Measurements from ENCODE around the gene ANKUB1.

DNA sequence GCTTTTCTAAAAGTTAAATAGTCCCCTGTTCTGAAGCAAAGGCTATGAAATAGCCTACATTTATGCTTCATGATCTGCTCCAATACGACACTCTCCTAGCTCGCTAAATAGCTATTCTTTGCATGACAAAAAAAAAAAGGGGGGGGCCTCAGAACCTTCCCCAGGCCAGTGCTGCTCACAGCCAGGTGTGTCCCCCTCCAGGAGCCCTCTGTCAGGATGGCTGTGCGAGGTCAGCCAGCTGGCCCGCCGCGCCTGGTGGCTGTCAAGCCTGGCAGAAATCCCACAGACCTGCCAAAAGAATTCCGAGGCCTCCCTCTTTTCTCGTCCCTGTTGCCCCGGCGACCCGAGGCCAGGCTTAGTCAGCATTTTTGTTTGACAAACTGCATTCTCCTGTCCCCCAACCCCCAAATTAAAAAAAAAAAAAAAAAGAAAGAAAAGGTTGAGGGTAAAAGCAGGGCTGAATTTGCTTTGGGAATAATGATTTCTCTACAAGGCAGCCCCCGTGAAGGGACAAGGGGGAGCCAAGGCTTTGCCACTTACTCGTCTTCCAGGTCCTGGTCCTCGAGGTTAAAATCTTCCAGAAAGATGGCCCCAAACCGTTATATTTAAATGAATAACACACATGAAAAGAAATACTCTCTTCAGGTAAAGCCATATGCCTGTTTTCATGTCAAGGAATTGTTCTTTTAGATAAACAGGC, 62.0 kb downstream of the TM4SF4 start:
- PRO-cap = no peak
- RAMPAGE, long total RNA, 3 experiments = no peak in any of the 3 experiments

DNA sequence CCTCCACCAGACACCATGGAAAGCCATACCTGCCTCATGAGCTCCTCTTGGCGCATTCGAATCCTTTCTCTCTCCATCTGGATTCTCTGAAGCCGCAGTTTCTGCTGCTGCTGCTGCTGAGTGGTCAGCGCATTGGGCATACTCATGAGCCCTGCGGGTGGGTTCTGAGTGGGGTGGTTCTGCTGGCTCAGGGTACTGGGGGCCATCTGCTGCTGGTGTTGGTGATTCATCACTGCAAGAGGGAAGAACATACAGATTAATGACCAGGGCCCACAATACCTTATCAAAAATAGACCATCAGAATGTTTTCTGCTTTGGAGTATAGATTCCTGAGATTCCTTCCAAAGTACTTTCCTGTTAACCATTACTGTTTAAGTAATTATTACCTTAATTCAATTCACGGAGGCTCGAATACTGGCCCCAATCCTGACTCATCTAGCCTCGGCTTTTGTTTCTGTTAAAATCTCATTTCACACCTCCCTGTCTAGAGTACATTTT, 67.9 kb downstream of the TM4SF4 start:
- PRO-cap = no peak
- RAMPAGE, long total RNA, 3 experiments = no peak in any of the 3 experiments

- PRO-cap = no peak
- RAMPAGE, long total RNA, 3 experiments = no peak in any of the 3 experiments
These were observed 73.6 kb downstream of the TM4SF4 start for GRCh38 chr3:149547816-149548868.

DNA sequence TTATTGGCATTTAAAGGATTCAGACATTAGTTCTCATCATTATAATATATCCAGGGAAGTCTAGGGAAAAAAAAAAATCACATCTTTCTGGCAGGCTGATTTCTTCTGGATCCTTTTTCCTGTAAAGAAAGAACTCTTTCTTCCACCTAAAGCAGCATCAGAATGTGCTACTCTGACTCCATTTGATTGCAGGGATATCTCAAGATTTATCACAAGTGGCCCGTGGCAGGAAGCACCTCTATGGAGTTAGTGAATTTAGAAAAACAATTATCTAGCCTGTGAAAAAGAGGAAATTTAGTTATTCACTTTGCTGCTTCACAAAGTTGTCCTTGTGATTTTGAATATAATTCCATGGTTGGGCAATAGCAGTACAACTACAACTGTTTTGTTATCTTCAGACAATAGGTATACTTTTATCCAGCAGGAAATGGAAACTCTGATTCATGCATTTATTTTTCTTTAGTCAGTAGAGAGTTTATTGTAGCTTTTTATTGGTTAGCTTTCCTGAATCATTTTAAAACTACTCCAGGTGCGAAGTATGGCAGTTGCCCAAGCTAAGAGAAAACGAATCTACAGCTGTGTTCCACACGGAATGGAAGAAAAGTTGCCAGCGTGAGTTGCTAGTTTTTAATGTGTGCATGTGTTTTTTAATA, 80.2 kb downstream of the TM4SF4 start:
- PRO-cap = no peak
- RAMPAGE, long total RNA, 3 experiments = no peak in any of the 3 experiments

DNA sequence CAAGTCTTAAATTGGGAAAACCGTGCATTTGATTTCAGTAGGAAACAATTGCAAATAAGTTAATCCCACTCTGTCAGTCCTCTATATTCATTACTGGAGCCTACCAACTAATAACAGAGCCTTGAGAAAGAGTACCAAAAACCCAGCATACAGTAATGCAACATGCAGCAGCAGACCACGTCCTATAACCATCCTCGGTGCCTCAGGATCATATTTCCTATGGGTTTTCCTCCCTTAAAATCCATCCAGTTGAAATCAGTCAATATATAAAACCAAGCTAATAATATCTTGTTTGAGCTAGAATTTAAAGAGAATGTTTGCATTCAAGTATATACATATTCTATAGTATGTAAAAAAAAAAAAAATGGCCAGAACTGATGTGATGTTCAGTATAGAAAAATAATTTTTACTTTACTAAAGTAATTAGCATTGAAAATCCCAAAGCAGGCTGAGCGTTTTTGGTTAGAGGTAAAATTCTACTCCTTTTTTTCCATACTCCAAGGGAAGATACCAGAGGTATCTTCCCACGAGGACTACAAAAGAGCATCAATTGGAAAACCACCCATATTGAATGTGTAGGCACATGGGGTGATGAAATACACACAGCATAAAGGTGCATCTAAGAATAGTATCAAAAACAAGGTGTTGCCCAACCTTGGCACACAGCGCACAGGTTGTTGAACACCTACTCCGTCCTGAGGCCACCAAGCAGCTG, 31.5 kb downstream of the WWTR1 start:
- PRO-cap = no peak
- RAMPAGE, long total RNA, 3 experiments = no peak in any of the 3 experiments

DNA sequence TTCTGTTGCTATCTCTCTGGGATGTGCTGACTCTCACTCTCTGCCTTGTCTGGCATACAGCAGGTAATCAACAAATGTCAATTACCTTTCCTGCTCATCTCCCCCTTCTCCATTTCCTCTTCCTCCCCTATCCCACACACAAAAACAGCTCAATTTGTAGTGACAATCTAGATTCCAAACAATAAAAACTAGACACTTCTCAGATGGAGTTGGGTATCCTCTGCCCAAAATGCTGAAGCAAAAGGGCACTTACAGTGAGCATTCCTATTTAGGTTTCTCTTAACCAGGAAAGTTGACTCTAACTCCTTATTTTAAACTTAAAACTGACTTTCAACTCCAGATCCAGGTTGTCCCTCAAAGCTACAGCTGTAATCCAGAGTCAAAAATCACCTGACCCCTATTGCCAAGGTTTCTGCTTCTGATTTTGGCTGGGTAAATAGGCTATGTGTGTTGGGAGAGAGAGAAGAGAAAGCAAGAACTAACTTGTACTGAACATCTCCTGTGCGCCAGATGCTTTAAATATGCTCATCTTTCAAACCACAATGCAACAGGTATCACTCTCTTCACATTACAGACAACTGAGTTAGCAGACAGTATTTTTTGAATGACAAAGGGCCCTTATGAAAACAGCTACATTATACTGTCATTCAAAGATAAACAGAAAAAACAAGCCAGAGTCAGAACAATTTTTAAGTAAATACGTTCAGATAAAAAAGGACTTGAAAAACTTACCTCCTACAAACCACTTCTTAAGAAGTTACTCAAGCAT, 7.1 kb downstream of the WWTR1 start:
- PRO-cap = no peak
- RAMPAGE, long total RNA, 3 experiments = no peak in any of the 3 experiments

GRCh38 chr3:149658737-149659177, 932 bp upstream of the WWTR1 start:
- PRO-cap = no peak
- RAMPAGE, long total RNA, 3 experiments = no peak in any of the 3 experiments

DNA sequence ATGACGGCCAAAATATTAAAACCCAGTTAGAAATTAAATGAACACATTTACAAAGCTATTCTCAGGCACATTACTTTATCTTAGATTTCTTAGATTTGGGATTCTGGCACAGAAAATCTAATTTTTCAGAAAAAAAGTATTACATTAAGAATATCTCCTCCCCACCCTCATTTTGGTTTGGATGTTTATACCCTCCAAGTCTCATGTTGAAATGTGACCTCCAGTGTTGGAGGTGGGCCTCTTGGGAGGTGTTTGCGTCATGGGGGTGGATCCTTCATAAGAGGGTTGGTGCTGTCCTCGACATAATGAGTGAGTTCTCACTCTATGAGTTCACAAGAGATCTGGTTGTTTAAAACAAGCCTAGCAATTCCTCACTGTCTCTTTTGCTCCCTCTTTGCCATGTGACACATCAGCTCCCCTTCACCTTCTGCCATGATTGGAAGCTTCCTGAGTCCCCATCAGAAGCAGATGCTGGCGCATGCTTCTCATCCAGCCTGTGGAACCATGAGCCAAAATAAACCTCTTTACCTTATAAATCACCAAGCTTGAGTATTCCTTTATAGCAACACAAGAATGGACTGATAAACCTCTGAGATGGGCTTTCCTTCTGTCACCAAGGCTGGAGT, 45.7 kb upstream of the WWTR1 start:
- PRO-cap = no peak
- RAMPAGE, long total RNA, 3 experiments = no peak in any of the 3 experiments

DNA sequence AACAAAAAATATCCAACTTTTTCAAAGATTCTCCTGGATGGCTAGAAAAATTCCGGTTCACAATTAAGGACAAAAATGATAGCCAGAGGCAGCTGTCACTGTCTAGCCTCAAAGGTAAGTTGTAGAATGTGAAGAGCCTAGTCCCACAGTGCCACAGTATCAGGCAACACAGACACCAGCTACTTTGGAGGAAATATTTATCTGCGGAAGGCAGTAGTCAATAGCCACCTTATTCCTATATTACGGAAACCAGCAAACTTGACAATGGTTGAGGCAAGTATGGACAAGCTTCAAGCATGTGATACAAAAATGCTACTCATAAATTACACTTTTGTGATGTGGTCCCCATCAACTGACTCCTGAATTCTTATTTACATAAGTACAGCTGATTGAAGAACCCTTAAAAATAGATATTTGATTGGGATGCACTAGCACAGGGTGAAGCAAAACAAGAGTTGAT, at the start of gene ANKUB1:
TSS of gene ANKUB1 (minus strand) at position 170 of the 460 bp plus-strand sequence.
- PRO-cap = no peak
- RAMPAGE, long total RNA, 3 experiments = no peak in any of the 3 experiments

GRCh38 chr3:150253261-150254069, 154.6 kb upstream of the TSC22D2 start:
- PRO-cap = no peak
- RAMPAGE, long total RNA, 3 experiments = no peak in any of the 3 experiments

GRCh38 chr3:150255219-150255983, 152.7 kb upstream of the TSC22D2 start:
- PRO-cap = unidirectional peak, minus-strand start at chr3:150255589
- RAMPAGE, long total RNA, 3 experiments = no peak in any of the 3 experiments

- PRO-cap = no peak
- RAMPAGE, long total RNA, 3 experiments = no peak in any of the 3 experiments
These were observed 93.4 kb upstream of the TSC22D2 start for GRCh38 chr3:150314441-150315261.

GRCh38 chr3:150375900-150376687, 32.0 kb upstream of the TSC22D2 start:
- PRO-cap = no peak
- RAMPAGE, long total RNA, 3 experiments = no peak in any of the 3 experiments

GRCh38 chr3:150632747-150633445, 29.8 kb downstream of the SELENOT start:
- PRO-cap = no peak
- RAMPAGE, long total RNA, 3 experiments = no peak in any of the 3 experiments

GRCh38 chr3:150746464-150747245, 16.3 kb downstream of the SIAH2 start:
- PRO-cap = no peak
- RAMPAGE, long total RNA, 3 experiments = no peak in any of the 3 experiments

- PRO-cap = no peak
- RAMPAGE, long total RNA, 3 experiments = no peak in any of the 3 experiments
These were observed 10.7 kb upstream of the SIAH2 start for GRCh38 chr3:150773753-150774081.

GRCh38 chr3:150779039-150779695, 16.2 kb upstream of the SIAH2 start:
- PRO-cap = no peak
- RAMPAGE, long total RNA, 3 experiments = no peak in any of the 3 experiments

DNA sequence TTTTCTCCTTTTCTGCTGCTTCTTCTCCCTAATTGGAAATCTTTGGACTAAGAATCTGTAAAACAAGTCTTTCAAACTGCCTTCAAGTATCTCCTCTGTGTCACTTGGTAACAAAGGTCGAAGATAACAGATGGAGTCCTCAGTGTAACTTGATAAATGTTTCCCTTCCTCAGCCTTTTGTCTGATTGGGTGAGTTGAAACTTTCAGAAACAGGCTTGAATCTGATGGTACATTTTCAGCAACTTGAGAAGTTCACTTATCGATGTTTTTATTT, 315 bp upstream of the CLRN1 start:
- PRO-cap = no peak
- RAMPAGE, long total RNA, 3 experiments = no peak in any of the 3 experiments

DNA sequence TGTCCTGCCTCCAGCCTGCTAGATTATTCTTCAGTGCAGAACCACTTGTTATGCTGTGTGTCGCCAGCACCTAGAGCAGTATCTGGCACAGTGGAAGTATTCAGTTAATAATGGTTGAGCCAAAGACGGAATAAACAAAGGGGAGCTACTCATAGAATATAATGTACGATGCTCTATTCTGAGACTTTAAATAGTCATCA, 13.4 kb downstream of the P2RY14 start:
- PRO-cap = no peak
- RAMPAGE, long total RNA, 3 experiments = no peak in any of the 3 experiments

GRCh38 chr3:151300380-151300736, 16.3 kb downstream of the GPR87 start:
- PRO-cap = no peak
- RAMPAGE, long total RNA, 3 experiments = no peak in any of the 3 experiments

Measured in gastrocnemius medialis (tissue), 3 donors.